HGPS cell (cell line): ENCODE measurements around a stretch of chr21.

DNA sequence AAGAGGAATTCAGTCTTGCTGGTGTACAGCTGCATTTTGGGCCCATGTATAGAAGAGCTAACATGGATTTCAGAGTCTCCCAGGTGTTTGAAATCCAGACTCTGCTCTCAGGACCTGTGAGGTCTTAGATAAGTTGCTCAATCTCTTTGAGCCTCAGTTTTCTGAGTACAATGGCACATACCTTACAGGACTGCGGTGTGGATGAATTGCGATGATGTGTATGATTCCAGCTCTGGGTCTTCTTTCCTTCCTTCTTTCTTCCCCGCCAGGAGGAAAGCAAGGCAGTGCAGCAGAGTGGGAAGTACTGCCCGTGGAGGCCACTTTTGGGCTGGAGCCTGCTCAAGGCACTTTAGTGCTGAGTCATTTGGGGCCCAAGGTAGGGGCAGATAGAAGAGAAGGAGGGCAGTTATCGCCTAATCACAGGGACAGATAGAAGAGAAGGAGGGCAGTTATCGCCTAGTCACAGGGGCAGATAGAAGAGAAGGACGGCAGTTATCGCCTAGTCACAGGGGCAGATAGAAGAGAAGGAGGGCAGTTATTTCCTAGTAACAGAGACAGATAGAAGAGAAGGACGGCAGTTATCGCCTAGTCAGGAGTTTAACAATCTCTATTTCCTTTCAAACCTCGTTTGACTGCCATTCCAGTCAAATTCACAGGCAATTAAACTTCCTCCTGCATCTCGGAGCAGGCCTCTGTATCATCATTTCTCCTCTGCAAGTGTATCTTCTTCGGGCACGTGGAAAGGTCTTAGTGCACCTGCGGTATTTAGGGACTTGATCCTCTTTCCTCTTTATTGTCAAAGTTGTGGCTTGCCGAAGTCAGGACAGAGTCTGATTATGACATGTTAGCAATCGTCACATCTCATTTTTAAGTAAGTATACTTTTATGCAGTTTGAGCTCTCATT is 5277.6 kb upstream of the TPTE start:
- RRBS = no CpG with 5 or more reads among the region's 17 CpGs

DNA sequence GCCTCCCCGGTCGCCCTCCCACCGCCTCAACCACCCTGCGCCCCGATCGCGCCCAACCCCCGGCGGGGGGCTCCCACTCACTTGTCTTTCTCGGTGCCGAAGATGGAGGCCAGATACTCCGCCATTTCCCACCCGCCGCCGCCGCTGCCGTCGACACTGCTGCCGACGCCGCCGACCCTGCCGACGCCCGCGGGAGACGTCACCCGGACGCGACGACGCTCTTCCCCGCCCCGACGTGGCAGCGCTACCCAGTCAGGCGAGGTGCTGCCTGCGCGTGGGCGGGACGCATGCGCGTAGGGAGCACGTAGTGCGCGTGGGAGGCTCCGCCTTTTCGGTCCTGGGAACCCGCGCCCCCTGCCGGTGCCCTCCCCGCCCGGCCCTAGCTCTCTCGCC is 4022.3 kb upstream of the TPTE start:
- RRBS = no CpG with 5 or more reads among the region's 54 CpGs

DNA sequence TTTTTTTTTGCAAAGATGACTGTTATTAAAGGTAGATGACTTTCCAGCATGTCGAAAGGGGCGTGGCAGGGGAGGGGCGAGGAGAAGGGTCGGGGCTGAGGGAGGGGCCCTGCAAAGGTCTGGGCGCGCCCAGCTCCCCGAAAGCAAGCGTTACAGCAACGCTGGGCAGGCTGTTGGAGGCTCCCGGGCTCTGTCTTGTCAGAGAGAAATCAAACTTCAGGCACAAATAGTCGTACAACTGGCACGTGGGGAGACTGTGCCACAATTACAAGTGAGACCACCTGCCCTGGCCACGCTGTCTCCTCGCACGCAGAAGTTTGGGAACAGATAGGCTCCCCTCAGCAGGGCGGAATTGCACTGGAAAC is 2907.7 kb upstream of the TPTE start:
- RRBS = no CpG with 5 or more reads among the region's 16 CpGs

- RRBS = no CpG with 5 or more reads among the region's 5 CpGs
These were observed 1529.2 kb upstream of the TPTE start for GRCh38 chr21:8991937-8992922.

DNA sequence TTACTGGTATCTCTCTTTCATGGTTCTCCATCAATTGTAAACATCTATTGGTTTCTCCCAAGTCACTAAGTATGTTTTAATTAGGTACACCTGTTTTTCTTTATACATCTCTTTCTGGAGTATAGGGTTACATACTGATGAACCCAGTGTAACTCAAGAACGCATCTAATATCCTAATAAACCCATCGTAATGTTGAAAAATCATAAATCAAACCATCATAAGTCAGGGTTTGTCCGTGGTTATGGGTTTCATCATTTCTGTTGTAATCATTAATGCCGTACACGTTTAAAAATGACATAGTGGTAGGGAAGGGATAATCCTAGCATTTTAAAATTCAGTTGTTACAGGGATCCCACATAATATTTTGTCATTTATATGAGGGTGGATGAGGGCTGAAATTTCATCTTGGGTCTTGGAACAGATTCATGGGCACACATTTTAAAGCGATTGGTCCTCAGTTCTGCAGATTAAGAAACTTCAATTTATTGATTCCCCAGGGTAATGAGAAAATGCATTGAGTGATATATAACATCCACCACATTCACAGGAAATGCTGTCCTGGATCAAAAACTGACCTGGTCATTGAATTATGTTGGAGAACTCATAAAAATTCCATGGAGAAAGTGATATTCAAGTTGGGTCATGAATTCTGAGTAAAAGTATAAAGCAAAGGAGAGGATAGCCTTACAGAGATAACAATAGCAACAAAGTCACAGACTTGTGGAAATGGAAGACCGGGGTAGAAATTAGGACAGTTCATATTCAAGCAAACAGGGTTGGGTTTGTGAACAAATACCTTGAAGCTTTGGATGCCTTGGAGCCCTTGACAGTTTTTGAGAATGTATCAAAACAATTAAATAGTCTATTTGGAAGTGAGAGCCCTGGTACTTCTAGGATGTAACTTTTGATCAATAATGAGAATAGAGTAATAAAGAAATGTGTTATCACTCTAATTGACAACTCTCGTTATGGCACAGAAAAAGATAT is 1527.3 kb upstream of the TPTE start:
- RRBS = no CpG with 5 or more reads among the region's 8 CpGs

GRCh38 chr21:9837680-9838246 is 683.6 kb upstream of the TPTE start:
- RRBS = no CpG with 5 or more reads among the region's 41 CpGs

DNA sequence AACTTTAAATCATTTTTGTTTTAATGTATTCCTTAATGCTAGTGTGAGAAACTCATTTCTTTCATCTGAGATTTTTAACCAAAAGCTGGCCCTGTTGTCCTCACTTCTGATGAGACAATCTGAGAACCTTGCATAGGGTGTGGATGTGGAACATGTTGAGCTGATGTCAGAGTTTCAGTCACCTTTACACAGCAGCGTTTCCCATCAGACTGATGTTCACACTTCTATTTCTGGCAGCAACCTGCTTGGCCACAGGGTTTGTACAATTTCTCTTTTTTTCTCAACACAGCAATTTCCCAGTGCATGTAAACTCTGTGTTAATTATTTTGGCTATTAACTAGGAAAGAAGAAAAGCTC is 70.4 kb upstream of the HSPA13 start:
- RRBS = no CpG with 5 or more reads among the region's 1 CpG

- RRBS = no CpG with 5 or more reads among the region's 10 CpGs
These were observed 17.6 kb downstream of the SAMSN1 start for GRCh38 chr21:14528004-14529382.

DNA sequence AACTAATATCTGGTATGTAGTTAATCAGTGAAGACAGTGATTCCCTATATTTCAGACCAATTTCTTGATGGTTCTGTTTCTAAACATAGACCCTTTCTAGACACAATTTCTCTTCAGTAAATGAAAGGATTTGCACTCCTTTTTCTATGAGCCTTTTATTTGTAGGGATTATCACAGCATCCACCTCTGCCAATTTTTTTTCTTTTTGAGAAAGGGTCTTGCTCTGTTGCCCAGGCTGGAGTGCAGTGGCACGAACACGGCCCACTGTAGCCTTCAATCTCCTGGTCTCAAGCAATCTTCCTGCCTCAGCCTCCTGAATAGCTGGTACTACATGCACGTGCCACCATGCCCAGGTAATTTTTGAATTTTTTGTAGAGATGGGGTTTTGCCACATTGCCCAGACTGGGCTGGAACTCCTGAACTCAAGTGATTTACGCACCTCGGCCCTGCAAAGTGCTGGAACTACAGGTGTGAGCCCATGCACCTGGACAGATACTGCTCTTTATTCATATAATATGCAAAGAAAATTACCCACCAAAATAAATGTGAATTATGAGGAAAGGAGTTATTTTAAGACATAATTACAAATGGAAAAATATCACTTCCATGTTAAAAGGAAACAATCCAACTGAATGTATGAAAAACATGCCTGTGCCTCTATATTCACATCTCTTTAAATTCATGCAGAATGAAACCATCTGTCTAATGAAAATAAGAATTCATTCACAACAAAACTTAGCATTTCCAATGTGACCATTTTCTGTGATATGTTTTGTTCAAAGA is 2.1 kb downstream of the SAMSN1 start:
- RRBS = no CpG with 5 or more reads among the region's 5 CpGs

DNA sequence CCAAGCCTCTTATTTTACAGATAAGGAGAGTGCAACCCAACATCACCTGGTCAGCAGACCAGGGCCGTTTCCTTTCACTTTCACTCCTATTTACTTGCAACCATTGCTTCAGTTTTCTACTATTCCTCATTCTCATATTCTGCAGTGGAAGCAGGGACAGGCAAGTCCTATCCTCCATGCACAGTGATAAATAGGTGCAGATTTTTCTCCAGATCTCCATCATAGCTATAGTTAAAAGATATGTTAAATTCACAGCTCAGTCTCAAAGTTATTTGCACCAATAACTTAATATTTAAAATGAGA is 56.6 kb upstream of the SAMSN1 start:
- RRBS = no CpG with 5 or more reads among the region's 1 CpG

DNA sequence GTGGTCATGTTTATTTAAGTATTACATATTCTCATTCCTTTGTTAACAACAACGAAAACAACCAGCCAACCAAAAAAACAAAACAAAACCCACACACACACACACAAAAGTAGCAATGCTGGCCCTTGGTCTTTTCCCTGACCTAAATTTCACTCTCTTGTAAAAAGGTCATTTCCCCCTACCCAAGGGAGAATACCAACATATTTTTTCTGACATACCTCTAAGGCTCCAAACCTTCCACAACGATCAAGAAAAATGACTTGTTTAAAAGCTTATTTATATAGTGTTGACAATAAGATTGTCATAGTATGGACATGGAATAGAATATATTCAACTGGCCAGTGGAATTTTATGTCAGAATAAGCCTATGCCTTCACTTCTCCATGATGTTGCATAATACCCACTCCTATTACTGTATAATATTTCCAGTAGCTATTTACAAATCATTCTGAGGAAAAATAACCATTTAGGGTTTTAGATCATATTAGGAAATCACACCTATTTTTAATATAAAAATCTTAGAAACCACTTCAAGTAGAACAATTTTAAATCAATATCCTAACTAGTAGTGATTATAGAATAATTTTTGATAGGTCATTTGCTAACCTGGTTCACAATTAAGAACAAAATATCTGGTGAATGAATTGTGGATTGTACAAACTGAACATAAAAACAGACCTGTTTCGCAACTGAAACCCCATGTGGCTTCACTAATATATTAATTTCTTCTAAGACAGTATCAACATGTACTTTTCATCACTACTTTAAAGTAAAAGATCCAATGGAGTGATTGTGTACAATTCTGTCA is 102.3 kb downstream of the NRIP1 start:
- RRBS = no CpG with 5 or more reads among the region's 3 CpGs

- RRBS = no CpG with 5 or more reads among the region's 9 CpGs
These were observed 3.9 kb downstream of the NRIP1 start for GRCh38 chr21:15060499-15061639.

DNA sequence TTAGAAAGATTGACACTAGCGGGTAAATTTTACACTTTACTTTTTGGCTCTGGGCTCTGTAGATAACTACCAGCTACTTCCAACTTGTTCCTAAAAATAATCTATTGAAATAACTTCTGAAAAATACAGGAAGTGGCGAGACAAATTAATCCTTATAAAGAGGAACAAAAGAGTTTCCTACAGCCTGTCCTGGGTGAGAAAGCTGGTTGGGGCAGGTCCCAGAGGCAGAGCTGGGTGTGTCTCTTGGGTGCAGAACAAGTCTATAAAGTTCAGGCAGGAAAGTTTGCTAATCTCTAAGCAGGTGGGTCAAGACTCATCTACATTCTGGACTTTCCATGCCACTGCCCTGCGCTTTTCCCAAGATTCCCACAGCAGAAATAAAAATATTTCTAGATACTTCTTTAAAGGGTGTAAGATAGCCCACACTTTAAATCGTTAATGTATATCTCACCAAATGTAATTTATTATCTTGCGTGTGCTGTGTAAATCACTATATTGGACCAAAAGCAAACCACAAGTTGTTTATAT is 70.0 kb upstream of the NRIP1 start:
- RRBS = no CpG with 5 or more reads among the region's 5 CpGs

- RRBS = no CpG with 5 or more reads among the region's 2 CpGs
These were observed 86.2 kb upstream of the NRIP1 start for GRCh38 chr21:15150967-15151342.

DNA sequence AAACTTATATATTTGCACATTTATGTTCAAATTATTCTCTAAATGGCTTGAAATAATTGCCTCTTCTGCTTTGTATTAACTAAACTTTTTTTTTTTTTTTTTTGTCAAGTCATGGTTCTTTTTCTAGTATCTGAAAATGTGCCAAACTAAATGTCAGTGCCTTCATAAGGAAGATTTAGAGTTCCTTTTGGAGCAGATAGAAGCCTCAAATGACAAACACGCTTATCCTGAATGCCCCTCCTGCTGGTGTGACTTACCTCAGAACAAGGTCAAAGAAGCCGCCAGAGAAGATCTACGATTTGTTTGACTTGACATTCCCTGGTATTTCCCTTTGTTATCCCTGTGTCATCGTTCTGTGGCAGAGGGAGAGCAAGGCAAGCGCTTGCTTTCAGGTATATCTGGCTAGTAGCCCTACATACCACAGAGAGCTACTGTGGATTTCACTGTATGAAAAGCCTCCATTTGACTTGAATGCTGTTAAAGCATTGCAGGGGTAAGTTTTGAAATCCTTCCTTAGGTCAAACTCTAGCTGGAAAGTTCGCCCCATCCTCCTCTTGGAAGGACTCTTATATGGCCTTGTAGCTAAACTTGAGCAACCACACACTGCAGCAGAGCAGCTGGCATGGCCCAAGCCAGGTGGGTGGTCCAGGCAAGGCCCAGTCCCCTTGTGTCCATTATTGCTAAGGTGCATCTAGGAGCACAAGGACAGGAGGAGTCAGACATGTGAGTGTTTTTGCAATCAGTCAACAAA is 285.5 kb upstream of the USP25 start:
- RRBS = no CpG with 5 or more reads among the region's 6 CpGs

- RRBS = no CpG with 5 or more reads among the region's 6 CpGs
These were observed 1.0 kb downstream of the USP25 start for GRCh38 chr21:15730816-15731215.

DNA sequence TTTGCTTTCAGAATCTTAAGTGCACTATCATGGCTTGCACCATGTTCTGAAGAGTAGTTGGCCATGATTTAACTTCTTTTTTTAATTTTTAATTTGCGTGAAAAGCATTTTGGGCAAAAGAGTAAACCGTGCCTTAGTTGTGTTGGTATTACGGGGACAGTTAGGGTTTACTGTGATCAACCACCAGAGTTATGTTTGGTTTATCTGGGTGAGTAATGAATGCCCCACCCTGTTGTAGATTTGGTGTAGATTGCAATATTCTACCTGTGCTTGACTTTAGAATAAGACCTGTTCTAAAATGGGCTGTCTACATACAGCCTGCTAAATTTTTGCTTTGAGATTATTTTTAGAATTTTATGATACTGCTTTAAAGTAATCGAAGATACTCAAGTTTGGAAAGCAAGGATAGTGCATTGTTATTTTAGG is 1.4 kb downstream of the USP25 start:
- RRBS = no CpG with 5 or more reads among the region's 4 CpGs

GRCh38 chr21:15732191-15732632 is 2.4 kb downstream of the USP25 start:
- RRBS = no CpG with 5 or more reads among the region's 5 CpGs

DNA sequence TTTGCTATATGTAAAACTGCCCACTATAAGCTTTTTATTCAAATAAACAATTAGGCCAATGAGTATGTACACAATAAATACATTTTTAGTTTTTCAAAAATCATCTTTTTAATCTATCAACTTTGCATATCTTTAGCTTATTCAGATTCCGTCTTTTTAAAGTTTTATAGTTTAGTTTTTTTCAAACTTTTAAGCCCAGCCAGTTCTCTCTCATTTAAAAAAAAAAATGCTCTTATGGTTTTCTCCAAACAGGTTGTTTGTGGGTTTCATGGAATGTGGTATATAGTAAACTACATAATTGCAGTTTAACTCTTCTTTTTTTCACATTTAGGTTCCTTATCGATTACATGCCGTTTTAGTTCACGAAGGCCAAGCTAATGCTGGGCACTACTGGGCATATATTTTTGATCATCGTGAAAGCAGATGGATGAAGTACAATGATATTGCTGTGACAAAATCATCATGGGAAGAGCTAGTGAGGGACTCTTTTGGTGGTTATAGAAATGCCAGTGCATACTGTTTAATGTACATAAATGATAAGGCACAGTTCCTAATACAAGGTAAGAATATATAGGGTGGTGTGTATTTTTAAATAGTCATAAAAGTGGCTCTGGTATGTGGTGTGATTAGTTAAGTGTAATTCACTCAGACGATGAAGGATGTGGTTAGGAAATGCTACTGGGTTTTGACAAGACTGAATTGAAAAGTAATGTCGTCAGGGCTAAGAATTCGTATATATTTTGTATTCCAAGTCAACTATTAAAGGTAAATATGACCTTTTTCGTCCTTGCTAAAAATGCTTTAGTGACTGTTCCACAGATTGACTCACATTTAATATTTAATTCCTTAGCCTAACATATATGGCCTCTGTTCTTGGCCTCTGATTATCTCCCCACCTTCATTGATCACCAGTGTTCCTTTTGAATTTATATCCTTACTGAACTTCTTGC is 101.6 kb downstream of the USP25 start:
- RRBS = no CpG with 5 or more reads among the region's 9 CpGs

- RRBS = no CpG with 5 or more reads among the region's 9 CpGs
These were observed 281.9 kb downstream of the USP25 start for GRCh38 chr21:16011479-16012229.